T-cell (primary cell): Measurements from ENCODE around the genes CLDN18, RBP2, RBP1, NMNAT3 and SPSB4.

- PRO-cap, 7 experiments, result no peak in any of the 7 experiments
Observed at GRCh38 chr3:137242972-137243386, 285.2 kb downstream of the IL20RB start.

DNA sequence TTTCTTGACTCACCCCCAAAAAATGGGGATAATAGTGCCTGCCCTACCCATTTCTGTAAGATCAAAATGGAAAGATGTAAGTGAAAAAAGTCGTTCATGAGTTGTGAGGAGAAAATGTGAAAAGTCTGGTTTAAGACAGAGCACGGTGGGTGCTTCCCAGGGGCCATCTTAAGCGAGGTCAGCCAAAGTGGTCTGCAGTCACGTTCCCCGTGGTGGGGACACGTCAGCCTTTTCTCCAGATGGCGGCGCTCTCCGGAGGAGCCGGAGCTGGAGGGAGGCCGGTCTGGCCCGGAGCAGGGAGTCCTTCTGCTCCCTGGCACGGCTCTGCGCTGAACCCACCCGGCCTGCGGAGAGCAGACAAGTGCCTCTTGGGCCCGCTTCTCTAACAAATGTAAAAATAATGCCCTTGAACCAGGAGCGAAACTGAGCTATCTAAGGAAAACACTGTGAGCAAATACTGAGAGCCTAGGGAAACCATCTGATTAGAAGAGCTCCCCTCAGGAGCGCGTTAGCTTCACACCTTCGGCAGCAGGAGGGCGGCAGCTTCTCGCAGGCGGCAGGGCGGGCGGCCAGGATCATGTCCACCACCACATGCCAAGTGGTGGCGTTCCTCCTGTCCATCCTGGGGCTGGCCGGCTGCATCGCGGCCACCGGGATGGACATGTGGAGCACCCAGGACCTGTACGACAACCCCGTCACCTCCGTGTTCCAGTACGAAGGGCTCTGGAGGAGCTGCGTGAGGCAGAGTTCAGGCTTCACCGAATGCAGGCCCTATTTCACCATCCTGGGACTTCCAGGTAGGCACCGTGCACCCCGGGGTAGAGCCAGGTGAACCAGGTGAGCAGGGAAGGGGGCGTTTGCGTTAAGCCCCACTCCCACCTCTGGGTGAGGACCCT, at the start of gene CLDN18:
Gene CLDN18, plus strand, starts transcription at position 517 of the 896 bp plus-strand sequence.
- PRO-cap, 7 experiments, result no peak in any of the 7 experiments

DNA sequence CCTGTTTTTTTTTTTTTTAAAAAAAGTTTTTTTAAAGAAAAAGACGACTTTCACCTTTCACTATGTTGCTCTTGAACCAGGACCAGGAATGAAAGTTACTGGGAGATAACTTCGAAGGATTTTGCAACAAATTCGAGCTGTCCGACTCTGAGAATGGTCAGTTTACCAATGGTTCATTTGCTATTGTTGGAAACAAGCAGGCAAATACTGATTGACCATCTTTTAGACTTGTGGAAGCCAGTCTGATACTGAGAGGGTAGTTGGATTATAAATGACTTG, 1.2 kb downstream of the ARMC8 start:
- PRO-cap, 7 experiments, result no peak in any of the 7 experiments

GRCh38 chr3:138349921-138350816, 1.8 kb downstream of the MRAS start:
- PRO-cap, 7 experiments, result no peak in any of the 7 experiments

DNA sequence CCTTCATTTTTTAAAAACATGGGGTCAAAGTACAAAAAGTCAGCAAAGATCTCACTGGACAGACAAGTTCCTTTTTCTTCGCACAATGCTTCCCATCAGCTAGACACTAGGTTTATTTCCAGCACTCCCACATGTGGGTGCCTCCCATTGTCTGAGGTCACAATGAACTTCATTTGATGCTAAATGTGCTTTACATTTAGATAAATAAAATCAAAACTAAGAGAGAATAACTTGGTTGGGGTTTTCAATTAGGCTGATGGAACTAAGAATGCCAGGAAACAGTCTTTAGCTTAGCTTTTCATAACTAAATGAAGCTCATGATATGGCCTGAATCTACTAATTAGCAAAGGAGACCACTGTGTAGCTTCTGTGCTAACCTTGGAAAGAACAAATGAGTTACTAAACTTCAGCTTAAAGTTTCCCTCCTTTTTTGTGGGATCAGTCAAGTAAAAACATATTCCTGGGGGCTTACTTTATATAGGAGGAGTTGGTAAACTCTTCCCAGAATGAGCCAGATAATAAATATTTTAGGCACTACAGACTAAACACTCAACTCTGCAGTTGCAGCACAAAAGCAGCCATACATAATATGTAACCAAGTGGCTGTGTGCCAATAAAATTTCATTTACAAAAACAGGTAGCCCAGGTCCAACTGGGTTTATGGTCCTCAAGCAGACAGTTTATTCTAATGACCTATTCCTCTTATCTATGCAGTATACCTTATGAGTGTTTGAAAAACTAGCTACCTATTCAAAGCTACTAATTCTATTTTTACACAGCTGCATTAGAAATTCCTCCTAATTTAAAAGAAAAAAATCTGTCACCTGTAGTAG, 61.6 kb downstream of the FAIM start:
- PRO-cap, 7 experiments, result no peak in any of the 7 experiments

DNA sequence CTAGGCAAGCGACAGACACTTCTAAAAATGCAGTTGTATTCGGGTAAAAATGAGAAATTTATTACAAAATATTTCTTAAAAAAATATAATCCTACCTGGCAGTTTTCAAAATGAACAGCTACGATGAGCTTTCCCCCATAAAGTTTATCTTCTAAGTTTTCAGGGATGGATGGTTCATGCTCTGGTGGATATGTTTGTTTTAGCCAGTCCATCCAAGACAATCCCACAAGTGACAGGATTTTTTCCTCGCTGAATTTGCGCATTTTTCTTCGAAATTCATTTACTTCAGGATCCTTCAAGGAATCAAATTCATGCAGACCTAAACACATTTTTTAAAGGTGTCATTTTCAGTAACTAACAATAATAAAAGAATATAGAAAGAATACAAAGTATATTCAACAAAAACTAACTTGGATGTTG, 92.3 kb downstream of the PIK3CB start:
- PRO-cap, 7 experiments, result no peak in any of the 7 experiments

DNA sequence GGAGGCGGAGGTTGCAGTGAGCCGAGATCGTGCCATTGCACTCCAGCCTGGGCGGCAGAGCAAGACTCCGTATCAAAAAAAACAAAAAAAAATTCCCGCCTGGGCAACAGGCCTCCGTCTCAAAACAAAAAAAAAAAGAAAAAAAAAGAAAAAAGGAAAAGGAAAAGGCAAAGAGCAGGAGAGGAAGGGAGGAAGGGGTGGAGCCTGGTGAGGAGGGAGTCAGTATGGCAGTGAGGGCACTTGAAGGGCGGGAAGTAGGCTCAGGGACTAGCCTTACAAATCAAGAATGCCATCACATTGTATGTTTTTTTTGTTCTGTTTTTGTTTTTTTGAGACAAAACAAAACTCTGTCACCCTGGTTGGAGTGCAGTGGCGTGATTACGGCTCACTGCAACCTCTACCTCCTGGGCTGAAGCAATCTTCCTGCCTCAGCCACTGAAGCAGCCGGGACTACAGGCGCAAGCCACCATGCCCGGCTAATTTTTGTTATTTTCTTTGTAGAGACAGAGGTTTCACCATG, 10.4 kb upstream of the PIK3CB start:
- PRO-cap, 7 experiments, result no peak in any of the 7 experiments

GRCh38 chr3:138875530-138876301, 41.0 kb upstream of the PIK3CB start:
- PRO-cap, 7 experiments, result no peak in any of the 7 experiments

DNA sequence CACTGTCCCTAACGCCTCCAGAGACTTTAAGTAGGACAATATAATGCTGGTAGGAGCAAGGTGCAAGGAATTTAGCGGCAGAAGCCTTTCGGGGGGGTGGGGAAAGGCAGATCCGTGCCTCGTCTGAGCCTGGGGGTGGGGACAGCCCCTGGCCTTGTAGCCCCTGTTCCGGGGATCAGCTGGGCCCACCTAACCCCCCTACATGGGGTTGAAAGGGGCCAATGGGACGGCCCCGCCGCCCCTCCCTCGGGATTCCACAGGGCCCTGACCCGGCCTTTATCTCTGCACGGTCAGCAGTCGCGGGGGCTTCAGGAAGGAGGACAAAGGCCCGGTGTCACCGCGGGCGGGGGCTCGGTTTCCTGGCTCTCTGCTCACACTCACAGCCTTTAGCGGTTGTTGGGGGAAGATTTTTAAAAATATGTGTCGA, 8.1 kb downstream of the FOXL2 start:
- PRO-cap, 7 experiments, result no peak in any of the 7 experiments

DNA sequence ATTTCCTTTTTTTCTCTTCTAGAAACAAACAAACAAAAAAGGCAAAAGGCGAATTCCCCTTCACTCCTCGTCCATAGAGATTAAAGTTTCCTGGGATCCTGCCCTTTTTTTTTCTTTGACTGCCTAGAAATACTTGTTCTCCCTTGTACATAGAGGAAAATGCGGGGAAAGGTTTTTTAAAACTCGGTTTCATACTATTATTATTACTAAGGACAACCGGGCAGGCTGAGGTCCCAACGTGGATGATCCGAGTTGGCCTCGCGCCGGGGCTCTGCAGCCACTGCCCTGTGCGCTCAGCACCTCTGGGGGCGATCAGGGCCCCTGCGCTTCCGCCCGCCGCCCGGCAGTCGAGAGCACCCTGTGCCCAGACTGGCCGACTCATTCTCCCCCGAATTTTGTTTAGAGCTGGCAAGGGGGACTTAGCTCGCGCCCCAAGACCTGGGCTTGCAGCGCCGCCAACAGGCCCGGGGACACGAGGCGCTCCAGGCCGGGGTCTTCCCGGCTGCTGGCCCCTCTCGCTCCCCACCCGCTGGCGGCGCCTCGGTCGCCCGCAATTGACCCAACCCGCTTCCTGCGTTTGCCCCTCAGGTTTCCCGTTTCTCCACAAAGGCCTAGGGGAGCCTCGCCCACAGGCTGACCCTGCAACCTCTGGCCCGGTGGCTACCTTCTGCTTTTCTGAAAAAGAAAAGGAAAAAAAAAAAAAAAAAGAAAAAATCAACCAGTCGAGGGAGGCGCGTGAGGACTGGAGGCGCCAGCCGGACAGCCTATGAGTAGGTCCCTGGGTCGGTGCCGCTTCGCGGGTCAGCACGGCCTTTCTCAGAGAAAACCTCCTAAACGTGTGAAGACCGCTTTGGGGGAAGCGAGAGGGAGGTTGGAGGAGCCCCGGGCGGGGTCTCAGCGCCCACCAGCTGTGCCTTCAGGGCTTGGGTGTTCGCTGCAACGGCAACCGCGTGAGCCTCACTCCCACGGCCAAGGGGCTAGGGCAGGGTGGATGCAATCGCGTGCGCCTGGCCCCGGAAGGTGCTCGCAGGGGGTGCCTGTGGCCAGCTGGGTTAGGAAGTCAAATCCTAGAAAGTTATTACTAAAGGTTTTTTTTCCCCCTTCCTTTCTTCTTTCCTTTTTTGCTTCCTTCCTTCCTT, 7.3 kb downstream of the FOXL2 start:
- PRO-cap, 7 experiments, result no peak in any of the 7 experiments

DNA sequence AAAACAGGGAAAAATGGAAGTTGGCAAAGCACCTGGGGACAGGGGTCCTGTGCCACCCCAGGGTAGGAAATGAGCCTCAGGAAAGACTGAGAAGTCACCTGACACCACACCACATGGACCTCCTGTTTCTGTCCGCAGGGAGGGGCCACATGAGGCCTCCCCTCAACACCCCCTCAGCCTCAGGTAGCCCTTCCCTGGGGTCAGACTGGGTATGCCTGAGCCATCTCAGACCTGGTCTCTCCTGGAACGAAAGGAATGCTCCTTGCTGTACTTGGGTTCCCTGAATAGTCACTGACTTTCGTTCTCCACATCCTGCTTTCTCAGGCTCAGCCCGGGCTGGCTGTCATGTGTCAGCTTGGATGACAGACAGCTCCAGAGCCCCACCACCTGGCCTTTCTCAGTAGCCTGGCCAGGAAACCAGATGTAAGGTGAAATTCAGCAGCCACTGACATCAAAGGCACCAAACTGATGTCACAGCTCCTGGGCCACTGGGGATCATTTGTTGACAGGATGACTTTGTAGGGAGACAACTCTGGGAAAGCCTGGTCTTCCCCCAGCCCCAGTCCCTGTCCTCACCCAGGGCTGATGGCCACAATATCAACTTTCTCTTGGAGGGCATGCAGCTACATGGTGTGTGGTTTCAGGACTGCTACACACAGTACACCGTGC, 141.5 kb upstream of the MRPS22 start:
- PRO-cap, 7 experiments, result no peak in any of the 7 experiments

GRCh38 chr3:139476398-139476756, at the start of gene RBP2:
RBP2 (minus strand) TSS chr3:139476516.
- PRO-cap, 7 experiments, result no peak in any of the 7 experiments

GRCh38 chr3:139539231-139540045, at the start of gene RBP1:
RBP1 (minus strand) TSS chr3:139539742.
- PRO-cap, 7 experiments, result no peak in any of the 7 experiments

- PRO-cap, 7 experiments, result no peak in any of the 7 experiments
Observed at GRCh38 chr3:139548409-139549543, 9.2 kb upstream of the RBP1 start.

- PRO-cap, 7 experiments, result no peak in any of the 7 experiments
Observed at GRCh38 chr3:139591251-139591533, 51.6 kb upstream of the RBP1 start.

- PRO-cap, 7 experiments, result peak in 7 of 7 experiments; most common plus-strand start chr3:139677650 (in 4); most common minus-strand start chr3:139677972 (in 7)
Observed at GRCh38 chr3:139677411-139678249, at the start of gene NMNAT3. NMNAT3 (minus strand) TSS chr3:139677972.

- PRO-cap, 7 experiments, result no peak in any of the 7 experiments
Observed at GRCh38 chr3:140977520-140978085, 36.0 kb downstream of the SLC25A36 start.

- PRO-cap, 7 experiments, result no peak in any of the 7 experiments
Observed at GRCh38 chr3:141050998-141052058, at the start of gene SPSB4. SPSB4 (plus strand) TSS chr3:141051347.

DNA sequence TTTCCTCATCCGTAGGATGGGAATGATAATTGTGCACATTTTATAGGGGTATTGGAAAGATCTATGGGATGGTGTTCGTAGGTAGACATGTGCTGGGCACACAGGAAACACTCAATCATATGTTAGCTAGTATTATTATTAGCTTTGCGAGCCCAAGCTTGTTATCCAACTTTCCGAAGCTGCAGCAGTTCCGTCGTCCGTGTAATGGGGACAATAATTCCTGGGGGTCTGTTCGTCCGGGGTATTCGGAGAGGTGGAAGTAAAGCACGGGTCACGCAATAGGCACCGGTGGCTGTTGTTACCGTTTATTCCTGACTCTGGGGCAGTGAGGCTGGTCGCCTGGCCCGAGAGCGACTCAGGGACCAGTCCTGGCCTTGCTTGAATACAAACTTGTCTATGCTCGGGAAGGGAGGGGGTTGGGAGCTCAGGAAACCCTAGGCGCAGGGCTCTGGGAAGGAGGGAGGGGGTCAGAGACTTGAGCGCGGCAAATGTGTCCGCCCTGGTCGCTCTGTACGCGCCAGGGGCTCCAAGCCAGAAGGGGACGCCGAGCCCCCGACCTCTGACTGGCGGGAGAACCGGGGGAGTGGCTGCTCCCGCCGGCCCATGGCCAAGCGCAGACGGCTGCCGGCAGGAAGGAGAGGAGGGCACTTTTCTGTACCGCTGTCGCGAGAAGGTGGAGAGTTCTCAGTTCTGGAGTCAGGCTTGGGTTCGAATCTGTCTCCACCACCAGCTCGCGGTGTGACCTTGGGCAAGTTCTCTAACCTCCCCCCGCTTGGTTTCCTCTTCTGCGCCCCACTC, 1.4 kb downstream of the SPSB4 start:
- PRO-cap, 7 experiments, result no peak in any of the 7 experiments

GRCh38 chr3:141094914-141095785, 44.0 kb downstream of the SPSB4 start:
- PRO-cap, 7 experiments, result no peak in any of the 7 experiments